ReNcell CX (cell line): ENCODE measurements around a stretch of chr1.

DNA sequence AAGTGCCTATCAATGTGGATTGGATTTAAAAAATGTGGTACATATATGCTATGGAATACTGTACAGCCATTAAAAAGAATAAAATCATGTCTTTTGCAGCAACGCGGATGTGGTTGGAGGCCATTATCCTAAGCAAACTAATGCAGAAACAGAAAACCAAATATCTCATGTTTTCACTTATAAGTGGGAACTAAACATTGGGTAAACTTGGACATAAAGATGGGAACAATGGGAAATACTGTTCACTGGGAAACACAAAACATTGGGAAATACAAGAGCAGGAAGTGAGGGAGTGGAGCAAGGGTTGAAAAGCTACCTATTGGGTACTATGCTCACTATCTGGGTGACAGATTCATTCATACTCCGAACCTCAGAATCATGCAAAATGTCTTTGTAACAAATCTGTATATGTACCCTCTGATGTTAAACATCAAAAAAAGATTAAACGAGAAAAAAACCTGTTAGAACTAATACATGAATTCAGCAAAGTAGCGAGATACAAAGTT is 17.4 kb upstream of the PPT1 start:
- PRO-cap, result no peak

GRCh38 chr1:40387972-40388948 is 14.7 kb downstream of the SMAP2 start:
- PRO-cap, result no peak

DNA sequence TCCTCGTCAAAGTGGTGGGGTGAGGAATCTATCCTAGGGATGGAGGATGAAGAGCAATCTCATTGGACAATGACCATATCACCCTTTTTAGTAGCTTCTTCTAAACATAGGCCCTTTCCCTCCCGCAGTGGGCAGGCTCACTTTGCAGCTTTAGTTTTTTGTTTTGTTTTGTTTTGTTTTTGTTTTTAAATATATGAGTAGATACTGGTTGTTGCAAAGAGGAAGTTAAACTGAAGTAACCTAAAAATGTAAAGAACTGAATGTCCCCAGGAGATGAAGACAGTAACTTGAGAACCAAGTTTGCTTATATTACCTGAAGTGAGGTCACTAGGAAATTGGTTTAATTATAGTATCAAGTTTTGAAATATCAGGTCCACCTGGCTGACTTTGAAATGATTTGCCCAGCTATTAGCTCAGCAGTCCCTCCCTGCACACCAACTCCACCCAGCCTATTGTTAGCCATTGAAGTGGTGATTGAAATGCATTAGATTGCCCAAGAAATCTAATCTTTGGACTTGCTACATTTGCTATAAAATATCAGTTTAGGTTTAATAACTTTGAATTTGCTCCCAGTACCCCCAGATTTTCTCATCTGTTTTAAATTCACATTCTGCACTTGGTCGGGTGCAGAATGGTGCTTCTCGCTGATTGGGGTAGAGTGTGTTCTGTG is 18.2 kb downstream of the SMAP2 start:
- PRO-cap, result no peak

DNA sequence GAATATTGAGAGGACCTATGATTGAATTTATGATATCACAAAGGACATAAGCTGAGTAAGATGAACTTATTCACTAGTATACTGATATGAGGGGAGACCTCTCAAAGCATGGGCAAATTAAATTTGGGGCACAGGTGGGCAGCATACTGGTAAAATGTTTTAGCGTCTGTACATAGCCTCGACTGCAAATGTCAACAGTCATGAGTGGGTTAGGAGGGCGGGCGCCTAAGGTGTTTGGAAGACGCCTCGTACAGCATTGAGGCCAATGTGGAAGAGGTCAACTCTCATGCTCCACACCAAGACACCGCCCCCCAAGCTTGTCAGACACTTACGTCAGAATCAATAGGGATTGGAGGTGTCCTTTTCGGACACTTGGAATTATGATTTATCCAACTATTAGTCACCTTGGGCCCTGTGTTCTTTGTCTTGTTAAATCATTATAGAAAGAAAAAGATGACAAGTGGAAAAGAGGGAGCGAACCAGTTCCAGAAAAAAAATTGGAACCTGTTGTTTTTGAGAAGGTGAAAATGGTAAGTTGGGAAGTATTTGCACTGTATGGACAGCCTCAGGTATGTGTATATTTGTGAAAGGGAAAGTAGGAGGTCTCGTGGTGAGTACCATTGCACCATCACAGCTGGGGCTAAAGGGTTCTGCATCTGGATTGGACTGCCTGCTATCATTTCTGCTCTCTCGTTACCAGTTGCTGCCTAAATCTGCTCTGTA is 37.5 kb upstream of the ZFP69B start:
- PRO-cap, result no peak

DNA sequence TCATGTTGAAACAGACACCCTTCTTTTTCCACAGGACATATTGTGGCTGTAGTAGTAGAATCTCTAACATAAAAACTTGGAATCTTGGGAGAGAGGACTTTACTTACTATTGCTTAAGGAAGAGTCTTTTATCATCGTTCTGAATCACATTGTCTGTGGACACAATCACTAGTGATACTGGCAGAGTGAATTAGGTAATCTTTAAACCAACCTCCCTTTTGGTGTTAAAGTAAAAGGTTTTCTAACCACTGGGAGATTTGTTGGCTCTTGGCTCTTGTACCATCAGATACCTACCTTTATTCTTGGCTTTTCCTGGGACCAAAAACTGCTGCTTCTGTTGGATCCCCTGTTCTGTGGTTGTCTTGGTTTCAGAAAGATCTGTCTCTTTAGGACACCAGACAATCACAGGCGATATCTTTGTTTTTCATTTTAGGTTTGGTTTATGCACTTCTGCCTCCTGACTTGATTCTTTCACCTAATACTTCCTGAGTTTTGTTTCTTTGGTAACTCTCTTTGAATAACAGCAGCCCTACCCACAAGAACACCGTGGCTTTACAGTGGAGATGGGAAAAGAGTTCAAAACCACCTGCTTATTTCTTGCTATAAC is 36.6 kb upstream of the ZFP69B start:
- PRO-cap, result no peak

DNA sequence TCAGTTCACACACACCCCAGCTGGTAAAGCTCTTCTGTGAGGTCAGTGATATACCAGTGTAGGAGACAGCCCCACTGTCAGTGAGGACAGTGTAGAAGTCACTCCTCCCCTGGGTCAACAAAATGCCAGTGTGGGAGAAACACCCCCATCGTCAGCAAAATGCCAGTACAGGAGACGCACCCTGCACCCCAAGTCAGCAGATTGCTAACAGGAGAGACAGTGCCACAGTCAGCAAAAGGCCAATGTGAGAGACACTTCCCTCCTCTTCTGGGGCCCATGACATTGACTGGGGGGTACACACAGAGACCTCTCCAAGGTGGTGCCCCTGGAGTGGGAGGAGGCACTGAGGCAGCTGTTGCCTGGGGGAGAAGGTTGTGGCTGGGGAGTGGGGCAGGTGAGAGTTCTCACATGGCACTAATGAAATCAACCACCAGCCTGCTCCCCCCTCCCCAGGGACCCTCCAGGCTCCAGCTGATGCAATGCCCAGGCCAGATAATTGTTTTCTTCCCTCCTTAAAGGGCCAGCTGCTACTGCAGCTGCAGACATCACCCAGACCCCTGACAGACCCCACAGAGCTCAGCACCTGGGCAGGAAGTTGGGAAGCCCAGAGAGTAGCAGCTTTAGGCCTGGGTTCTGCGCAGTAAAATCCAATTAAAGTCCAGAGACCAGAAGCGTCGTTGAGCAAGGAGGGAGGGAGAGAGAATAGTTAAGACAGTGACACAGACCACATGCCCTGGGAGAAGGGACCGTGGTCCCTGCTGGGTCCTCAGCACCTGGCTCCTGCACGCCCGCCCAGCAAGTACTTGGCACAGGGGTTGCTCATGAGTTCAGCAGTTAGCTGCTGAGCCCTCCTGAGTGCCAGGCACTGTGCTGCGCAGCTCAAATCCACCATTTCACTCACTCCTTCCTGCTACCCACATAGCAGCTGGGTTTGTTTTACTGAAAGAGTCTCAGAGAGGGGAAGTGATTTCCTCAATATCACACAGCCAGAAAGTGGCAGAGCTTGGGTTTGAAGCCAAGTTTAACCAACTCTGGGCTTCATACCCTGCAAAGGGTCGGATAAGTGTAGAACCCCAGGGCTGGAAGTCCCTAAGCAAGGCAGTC is 2.1 kb downstream of the RIMS3 start:
- PRO-cap, result no peak

- PRO-cap, result no peak
These were observed 516 bp downstream of the KCNQ4 start for GRCh38 chr1:40784044-40784562.

DNA sequence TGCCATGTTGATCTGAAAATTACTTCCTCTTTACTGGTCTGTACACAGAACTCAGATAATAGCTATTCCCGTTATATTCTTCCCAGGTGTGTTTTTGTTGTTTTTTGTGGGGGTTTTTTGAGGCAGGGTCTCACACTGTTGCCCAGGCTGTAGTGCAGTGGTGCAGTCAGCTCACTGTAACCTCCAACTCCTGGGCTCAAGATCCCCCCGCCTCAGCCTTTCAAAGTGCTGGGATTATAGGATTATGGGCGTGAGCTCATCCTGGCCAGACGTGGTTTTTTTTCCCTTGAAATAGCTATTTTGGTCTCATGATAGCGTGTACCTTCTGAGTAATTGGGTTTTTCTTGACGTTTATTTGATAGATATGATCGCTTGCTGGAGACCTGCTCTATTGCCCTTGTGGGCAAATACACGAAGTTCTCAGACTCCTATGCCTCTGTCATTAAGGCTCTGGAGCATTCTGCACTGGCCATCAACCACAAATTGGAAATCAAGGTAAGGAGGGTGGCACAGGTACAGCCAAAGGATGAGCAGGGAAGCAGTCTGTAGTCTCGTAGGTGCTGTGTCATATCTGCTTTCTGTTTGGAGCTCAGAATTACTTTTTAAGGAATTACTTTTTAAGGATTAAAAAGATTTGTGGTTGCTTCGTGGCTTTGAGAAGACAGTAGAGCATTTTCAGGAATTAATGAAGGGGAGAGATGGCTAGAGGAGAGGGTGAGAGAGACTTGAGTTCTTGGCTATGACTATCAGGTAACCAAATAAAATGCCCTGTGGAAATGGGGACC is 17.7 kb downstream of the CTPS1 start:
- PRO-cap, result no peak

GRCh38 chr1:41022624-41023061 is 1.1 kb upstream of the SLFNL1 start:
- PRO-cap, result no peak

DNA sequence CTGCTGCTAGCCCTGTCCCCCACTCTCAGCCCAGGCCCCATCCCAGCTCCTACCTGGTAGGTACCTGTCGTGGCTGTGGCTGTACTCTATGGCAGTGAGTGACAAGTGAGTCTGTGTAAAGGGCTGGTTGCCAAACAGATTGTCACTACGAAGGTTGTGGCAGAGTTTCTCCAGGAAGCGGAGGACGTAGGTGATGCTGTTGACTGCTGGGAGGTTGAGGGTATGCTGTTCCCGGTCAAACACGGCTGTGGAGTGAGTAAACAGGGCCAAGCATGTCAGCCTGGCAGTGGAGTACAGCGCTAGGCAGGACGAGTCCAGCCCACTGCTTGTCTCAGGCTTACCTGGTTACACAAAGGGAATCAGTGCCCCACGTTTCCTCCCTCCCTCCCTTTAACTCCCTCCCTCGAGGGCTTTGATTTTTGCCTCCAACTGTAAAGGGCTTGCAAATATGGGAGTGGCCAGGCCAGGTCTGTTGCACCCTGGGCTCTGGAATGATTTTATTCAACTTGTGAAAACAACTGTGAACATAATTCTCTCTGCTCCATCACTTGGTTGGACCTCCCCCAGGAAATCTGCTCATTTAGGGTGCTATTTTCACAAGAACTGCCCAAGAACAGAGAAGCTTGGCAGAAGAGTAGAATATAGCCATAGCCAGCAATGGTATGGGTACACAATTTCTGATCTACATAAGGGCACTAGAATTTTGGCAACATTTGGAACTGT is 25.0 kb upstream of the SLFNL1 start:
- PRO-cap, result no peak

DNA sequence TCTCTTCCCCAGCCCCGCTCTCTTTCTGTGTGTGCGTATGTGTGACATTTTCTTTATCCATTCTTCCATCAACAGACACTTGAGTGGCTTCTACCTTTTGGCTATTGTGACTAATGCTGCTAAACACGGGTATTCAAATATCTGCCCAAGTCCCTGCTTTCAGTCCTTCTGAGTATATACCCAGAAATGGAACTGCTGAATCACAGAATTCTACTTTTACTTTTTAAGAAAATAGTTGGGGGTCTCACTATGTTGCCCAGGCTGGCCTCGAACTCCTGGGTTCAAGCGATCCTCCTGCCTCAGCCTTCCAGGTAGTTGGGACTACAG is 108.0 kb upstream of the SLFNL1 start:
- PRO-cap, result no peak

DNA sequence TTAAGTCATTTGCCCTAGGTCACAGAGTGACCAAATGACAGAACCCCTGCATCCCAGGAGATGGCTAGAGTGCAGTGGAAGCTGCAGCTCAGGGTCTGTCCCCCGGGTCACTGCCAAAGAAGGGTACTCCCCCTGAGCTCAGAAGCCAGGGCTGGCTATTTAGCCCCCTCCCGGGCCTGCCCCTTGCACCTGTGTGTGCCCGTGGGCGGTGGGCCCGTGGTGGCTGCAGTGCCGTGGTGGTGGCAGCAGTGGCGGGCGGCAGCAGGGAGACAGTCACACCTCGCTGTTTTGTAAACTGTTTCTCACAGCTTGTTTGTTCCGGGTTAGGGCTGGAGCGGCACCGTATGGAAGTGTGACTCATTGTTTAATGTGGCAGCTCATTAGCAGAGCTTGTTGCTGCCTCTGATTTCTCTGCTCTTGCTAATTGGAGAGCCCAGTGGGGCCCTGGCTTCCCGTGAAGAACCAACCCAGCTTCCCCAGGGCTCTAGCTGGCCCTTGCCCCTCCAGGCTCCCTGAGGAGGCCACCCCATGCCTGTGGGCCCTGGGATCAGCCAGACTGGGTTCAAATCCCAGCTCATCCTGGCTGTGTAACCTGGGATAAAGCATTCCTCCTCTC is 99.9 kb upstream of the SCMH1 start:
- PRO-cap, result no peak

DNA sequence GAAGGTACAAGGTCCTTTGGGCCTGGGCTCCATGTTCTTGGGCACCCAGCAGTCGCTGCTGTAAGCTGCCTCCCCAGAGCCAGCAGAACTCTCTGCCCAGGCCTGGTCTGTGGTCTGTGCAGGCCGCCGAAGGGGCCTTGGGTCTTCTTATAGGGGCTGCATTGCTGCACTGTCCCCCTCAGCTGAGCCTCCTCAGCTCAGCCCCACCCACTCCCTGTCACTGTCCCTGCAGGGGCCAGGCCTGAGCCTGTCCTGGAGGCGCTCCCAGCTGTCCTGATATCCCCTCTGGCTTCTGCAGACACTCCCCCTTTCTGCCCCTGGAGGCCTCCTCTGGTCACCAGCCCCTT is 115.3 kb upstream of the SCMH1 start:
- PRO-cap, result no peak

DNA sequence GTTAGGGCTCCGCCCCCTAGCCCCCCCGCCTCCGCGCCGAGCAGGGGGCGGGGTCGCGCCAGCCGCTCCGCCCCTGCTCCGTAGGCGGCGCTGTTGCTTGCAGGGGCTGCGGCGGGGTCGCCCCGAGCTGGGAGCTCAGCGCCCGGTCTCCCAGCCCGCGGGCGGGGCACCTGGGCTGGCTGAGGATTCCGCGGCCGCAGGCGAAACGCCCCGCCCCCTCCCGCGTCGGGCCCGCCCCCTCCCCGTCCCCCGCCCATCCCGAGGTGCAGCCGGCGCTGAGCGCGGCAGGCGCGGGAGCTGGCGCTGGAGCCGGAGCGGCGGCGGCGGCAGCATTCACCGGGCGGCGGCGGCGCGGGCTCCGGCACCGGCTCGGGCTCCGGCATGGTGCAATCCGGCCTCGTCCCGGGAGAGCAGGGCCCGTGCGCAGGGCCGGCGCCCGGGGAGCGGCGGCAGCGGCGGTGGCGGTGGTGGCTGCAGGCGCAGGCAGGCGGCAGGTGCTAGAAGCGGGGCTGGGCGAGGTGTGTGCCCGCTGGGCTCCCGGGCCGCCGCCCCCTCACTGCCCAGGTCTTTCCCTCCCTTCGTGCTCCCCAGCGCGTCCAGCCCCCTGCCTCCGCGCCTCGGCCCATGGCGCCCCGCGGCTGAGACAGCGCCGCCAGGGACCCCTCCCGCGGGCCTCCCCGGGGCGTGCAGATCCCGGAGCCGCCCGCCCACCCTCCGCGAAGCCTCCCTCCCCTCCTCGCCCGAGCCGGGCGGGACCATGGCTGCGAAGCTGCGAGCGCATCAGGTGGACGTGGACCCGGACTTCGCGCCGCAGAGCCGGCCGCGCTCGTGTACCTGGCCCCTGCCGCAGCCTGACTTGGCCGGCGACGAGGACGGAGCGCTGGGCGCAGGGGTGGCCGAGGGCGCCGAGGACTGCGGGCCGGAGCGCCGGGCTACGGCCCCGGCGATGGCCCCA is 119.3 kb upstream of the SCMH1 start:
- PRO-cap, result no peak

- PRO-cap, result no peak
These were observed 101.7 kb downstream of the EDN2 start for GRCh38 chr1:41382748-41383194.

DNA sequence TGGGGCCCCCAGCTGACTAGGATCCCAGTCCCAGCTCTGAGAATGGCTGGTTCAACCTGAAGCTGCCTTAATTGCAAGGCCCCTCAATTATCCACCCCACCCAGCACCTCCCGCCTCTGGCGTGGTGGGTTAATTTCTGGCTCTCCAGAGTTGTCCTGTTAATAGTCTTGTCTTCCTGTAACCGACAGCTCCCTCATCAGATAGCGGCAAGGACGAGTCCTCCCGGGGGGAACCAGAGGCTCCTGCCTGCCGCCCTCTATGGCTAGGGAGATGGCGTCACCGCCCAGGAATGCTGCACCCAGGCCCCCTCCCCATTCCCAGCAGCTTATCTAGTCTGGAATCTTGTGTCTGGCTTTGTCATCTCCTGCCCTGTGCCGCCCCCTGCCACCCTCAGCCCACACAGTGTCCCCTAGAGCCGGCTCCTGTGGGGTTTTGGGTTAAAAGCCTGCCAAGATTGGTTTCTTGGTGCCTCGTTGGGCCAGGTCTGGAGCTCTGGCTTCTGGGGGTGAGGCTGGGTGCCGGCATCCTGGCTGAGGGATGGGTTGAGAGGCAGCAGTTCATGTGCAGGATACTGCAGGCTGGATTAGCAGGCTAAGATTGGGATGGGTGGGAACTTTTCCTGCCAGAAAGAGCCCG is 48.9 kb downstream of the EDN2 start:
- PRO-cap, result no peak

DNA sequence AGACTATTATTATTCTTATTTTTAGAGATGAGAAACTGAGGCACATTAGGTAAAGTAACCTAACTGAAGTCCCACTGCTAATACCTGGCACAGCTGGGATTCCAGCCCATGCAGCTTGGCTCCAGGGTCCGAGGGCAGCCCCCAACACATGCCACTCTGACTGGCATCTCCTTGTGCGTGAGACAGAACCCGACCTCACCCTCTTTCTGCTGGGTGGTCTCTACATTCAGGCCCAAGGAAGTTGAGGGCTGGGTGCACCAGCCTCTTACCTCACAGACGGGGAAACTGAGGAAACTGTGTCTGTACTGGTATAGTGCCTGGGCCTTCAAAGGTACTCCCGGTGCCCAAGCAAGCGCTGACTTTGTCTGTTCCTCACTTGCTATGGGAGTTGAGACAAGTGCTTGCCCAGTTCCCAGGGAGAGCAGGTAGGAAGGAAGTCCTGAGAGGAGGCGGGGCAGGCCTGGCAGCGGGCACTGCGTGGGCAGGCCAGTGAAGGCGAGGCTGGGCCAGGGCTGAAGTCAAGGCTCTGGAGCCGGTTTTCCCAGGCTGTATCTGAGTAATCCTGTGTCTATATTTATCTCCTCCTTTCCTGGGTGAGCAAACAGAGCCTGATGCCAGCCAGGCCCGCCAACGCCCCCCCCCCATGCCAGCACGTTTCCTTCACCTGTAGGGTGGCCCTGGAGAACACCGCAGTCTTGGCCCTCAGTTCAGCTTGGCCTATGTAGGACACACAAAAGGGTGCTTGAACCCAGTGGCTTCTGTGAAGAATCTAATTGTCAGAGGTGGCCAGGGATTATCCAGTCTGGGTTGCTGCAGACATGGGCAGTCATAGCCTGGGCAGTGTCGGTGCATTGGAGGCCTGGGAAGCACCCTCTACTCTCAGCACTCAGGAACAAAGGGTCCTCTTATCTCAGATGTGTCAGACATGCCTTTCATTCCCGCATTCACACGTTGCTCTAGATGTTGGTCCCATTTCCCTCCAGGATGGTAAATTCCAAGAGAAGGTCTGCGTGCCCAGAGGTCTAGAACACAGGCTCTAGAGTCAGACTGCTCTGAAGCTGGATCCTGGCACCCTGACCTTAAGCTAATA is 16.0 kb upstream of the EDN2 start:
- PRO-cap, result no peak

- PRO-cap, result no peak
These were observed 177.0 kb upstream of the EDN2 start for GRCh38 chr1:41661346-41662081.

- PRO-cap, result no peak
These were observed 196.8 kb upstream of the EDN2 start for GRCh38 chr1:41681208-41681709.

DNA sequence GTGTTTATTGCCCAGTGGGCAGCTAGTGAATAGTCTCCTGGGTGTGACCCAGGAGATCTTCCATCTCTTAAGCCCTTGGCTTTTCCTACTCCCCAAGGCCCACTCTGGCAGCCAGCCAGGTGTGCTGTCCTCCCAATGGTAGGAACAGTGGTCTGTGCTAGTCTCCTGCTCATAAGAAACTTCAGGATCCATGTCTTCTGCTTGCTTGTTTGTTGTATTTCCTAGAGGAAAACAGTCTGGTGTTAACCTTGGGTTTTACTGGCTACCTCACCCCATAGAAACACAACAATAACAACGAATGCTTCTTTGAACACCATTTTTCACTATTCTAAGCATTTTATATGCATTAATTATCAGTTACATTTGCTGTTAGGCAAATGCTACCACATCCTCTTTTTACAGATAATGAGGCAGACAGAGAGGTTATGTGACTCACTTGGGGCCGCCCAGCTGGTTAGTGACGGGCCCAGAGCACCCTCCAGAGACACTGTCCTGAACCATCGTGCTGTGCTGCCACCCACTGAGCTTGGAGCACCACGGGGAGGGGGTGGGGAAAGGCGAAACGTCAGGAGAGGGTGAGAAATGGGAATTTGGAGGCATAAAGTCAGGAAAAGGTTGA is 107.5 kb downstream of the HIVEP3 start:
- PRO-cap, result no peak